Measurements from ENCODE around the genes PI4KA, SNAP29 and P2RX6.

DNA sequence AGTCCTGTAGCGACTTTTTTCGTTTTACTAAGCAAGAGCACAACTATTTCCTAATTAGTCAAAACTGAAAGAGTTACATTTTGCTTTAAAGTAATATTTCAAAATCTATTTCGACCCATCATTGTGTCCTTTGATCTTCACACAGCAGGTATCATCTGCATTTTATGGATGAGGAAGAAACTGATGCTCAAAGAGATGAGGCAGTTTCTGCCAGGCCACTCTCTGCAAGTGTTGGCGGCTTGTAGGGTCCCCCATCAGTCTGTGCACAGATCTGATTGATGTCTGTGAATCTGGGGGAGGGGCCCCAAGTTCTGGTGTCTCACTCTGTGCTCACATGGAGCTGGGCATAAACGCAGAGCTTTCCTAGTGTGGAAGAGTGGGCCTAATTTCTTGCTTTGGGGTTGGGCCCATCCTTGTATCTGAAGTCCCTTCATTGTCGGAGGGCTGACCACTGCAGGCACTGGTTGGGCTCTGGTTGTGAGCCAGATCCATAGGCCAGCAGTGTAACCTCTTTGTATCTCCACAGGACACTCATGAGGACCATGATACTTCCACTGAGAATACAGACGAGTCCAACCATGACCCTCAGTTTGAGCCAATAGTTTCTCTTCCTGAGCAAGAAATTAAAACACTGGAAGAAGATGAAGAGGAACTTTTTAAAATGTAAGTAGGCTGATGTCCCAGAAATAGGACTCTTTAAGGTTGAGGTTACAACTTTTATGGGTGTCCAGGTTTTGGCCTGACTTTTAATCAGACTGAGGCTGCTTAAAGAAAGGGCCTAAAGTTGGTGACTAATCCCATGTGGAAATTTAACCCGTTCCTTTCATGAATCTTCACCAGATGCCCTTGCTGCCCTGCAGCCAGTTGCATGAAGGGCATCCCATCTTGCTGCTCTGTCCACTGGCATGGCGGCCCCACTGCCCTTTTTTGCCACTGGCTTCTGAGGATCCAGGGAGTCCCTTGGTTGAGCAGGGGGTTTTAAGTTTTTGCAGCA is 1.8 kb upstream of the TRMT2A start:
- PRO-cap = bidirectional peak, plus-strand start at position 347 of the sequence, minus-strand start at position 263 of the sequence; bidirectional peak, plus-strand start at position 546 of the sequence, minus-strand start at position 421 of the sequence
- RAMPAGE, long total RNA = no peak

DNA sequence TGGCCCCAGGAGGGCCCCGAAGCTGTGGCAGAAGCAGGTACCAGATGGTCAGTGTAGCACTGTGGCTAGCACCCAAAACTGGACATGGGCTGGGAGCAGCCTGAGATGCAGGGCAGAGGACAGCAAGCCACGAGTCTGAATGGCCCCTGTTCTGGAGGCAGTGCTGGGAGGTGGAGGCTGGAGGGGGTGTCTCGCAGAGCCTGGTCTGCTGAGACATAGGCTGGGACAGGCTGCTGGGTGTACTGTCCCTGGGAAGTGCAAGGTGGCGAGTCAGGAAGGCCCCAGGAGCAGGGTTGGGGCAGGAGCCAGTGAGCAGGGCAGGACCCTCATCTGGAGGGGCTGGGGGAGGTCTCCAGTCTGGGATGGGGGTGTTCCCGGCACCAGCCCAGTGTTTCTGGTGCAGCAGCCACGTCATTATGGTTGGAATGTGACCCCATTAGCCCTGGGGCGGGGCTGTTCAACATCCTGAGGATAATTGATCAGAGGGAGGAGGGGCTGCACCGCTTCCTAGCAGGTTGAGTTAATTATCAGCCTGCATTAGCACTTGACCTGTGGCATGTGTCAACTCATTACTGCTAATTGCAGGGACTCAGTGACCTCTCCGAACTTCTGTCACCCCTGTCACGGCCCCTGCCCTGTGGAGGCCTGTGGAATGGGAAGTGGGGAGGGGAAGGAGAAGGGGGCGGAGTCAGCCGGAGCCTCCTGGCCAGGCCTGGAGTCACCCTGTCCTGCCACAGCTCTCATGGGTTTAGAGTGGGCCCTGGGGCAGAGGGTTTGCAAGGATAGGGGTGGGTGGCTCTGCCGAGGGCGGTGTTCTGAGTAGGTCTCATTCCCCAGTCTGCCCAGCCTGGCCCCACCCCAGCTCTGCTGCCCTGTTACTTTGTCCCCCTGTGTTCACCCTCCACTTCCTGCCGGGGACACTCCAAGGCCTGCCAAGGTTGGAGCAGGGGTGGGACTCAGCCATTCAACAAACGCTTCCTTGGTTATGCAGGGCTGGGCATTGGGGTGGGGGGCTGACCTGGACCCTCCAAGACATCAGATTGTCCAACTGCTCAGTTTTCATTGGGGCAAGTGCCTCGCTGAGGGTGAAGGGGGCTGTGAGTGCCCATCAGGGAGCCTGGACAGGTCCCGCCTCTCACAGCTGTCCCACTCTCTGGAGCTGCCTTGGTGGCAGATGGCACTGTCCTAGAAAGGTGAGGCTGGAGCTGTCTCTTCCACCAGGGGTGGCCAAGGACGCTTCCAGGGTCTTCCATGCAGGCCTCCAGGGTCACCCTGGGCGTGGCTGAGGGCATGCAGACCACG is 52.9 kb upstream of the CCDC188 start:
- PRO-cap = no peak
- RAMPAGE, long total RNA = no peak

- PRO-cap = no peak
- RAMPAGE, long total RNA = no peak
These were observed 26.5 kb downstream of the RTN4R start for GRCh38 chr22:20241603-20242128.

- PRO-cap = bidirectional peak, plus-strand start at chr22:20429464, minus-strand start at chr22:20429308
- RAMPAGE, long total RNA = no peak
These were observed 8.4 kb downstream of the SCARF2 start for GRCh38 chr22:20428917-20429976.

- PRO-cap = no peak
- RAMPAGE, long total RNA = no peak
These were observed 1.3 kb downstream of the MED15 start for GRCh38 chr22:20508582-20509228.

DNA sequence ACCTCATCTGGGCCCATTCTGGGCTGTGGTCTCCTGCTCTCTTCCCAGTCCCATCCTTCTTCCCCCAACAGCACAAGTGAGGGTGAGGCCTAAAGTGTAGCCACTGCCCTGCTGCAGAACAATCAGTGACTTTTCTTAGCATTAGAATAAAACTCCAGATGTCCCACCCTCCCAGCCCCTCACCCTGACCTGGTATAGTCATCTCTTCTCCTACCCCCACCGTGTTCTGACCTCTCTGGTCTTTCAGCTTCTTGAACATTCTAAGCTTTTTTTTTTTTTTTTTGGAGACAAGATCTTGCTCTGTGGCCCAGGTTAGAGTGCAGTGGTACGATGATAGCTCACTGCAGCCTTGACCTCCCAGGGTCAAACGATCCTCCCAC is 4.3 kb downstream of the MED15 start:
- PRO-cap = no peak
- RAMPAGE, long total RNA = no peak

DNA sequence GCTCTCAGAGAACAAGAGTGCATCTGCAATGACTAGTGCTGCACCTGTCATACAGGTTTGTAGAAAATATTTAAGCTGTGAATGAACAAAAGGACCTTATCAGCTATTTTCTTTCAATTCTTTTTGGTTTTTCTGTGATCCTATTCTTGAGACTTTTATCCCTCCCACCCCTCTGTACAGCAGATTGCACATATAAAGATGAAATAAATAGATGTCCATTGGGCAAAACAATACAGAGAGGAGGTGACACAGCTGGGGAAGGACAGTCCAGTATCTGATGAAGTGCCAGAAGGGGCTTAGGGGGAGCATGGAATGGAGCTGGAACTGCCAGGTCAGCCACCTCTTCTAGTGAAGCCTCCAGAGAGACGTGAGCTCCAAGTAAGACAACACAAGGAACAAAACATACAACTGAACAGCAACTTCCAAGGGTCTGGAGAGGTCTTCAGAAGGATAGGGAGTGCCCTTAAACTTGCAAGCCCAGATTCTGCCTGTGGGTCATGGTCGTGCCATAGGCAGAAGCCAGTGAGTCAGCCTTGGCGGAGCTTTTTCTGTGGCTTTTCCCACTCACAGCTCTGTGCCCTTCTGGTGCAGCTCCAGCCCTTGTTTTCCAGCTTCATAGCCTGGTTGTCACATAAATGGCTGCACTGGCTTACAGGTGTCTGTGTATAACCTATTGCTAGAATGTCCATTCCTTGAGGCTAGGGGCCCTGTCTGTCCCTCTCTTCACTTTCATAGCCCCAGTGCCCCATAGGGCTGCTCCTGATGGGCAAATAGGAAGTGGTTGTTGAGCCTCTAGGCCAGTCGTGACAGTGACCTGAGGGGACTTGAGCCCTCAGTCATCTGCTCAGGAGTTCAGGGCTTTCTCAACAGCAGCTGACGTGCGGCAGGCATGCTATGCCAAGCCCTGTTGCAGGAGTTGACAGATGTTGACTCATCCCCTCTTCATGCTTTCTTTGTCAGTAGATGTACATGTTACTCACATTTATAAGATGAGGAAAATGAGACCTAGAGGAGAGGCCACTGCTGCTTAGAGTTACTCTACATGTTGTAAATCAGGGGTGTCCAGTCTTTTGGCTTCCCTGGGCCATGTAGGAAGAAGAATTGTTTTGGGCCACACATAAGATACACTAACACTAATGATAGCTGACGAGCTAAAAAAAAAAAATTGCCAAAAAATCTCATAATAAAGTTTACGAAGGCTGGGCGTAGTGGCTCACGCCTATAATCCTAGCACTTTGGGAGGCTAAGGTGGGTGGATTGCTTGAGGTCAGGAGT is 7.3 kb downstream of the MED15 start:
- PRO-cap = no peak
- RAMPAGE, long total RNA = no peak

GRCh38 chr22:20563113-20563754 is 55.8 kb downstream of the MED15 start:
- PRO-cap = no peak
- RAMPAGE, long total RNA = no peak

GRCh38 chr22:20574984-20575614 is 67.7 kb downstream of the MED15 start:
- PRO-cap = no peak
- RAMPAGE, long total RNA = no peak

- PRO-cap = no peak
- RAMPAGE, long total RNA = no peak
These were observed 102.8 kb upstream of the SERPIND1 start for GRCh38 chr22:20671176-20671427.

DNA sequence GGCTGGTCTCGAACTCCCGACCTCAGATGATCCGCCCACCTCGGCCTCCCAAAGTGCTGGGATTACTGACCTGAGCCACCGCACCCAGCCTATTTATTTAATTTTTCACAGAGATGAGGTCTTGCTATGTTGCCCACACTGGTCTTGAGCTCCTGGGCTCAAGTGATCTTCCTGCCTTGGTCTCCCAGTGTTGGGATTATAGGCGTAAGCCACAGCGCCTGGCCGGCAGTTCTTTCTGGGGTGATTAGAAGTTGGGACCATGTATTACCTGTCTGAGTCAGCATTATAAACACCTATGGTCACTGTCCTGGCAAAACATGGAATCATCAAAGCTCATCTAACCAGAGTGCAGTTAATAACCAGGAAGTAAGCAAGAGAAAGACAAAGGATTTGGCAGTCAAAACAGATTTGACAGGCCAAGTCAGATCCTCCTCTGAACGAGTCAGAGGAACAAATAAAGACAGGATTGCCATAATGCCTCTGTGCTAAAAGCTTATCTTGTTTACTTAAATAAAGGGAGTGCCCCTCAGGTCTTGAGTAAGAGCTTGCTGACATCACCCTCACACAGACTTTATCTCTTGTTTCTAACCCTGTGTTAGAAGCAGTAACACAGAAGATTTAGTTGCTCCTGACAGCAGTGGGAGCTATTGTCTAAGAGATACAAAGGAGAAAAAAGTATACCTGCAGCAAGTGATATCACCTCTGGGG is 3.7 kb downstream of the SERPIND1 start:
- PRO-cap = no peak
- RAMPAGE, long total RNA = no peak

GRCh38 chr22:20798391-20799541 is 24.9 kb downstream of the SERPIND1 start:
- PRO-cap = no peak
- RAMPAGE, long total RNA = no peak

- PRO-cap = bidirectional peak, plus-strand start at chr22:20858092, minus-strand start at chr22:20858101
- RAMPAGE, long total RNA = no peak
These were observed 947 bp downstream of the PI4KA start for GRCh38 chr22:20857533-20858194.

GRCh38 chr22:20858195-20858939 is at the start of gene PI4KA:
Gene PI4KA, minus strand, starts transcription at chr22:20858811.
- PRO-cap = bidirectional peak, plus-strand start at chr22:20858490, minus-strand start at chr22:20858280; bidirectional peak, plus-strand start at chr22:20859079, minus-strand start at chr22:20858761
- RAMPAGE, long total RNA = no peak

DNA sequence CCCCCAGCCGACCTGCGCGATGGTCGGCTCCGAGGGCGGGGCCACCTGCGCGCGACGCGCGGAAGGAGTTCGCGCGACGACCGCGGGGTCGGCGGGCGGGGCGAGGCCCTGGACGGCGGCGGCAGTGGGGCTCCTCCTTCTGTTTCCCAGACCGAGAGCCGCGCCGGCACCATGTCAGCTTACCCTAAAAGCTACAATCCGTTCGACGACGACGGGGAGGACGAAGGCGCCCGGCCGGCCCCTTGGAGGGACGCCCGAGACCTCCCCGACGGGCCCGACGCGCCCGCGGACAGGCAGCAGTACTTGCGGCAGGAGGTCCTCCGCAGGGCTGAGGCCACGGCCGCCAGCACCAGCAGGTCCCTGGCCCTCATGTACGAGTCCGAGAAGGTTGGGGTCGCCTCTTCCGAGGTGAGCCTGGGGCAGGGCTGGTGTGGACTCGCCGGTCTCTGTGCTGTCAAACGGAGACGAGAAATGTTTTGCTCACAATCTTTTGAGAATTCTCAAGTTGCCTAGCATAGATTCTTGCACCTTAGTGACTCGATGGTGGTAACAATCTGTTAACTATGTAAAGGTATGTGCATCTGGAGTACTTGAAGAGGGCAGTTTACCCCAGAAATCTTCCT is at the start of gene SNAP29:
Gene SNAP29, plus strand, starts transcription at position 68 of the 623 bp plus-strand sequence.
- PRO-cap = bidirectional peak, plus-strand start at position 140 of the sequence, minus-strand start outside the sequence
- RAMPAGE, long total RNA = no peak

DNA sequence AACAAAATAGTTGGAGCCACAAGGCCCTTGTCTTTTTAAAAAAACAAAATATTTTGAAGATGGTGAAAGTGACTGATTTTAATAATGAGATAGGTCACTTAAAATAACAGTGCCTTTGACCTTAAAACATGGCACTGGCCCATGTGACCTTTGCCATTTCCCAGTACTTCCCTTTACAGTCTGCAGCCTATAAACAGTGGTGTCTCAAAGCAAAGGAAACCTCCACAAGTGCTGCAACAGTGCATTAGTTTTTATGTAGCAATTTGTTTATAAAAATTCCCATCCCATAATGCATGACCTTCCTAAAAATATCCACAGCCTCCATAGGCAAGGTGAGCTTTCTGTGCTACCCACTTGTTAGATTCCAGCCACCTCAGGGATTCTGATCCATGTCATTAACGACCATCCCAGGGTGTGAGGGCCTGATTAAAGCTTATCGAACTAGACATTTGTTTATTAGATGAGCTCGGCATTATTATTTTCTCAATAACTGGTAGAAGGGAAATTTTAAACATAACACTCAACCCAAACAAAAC is 28.1 kb upstream of the CRKL start:
- PRO-cap = no peak
- RAMPAGE, long total RNA = no peak

GRCh38 chr22:20918794-20919323 is 1.7 kb downstream of the CRKL start:
- PRO-cap = no peak
- RAMPAGE, long total RNA = no peak

DNA sequence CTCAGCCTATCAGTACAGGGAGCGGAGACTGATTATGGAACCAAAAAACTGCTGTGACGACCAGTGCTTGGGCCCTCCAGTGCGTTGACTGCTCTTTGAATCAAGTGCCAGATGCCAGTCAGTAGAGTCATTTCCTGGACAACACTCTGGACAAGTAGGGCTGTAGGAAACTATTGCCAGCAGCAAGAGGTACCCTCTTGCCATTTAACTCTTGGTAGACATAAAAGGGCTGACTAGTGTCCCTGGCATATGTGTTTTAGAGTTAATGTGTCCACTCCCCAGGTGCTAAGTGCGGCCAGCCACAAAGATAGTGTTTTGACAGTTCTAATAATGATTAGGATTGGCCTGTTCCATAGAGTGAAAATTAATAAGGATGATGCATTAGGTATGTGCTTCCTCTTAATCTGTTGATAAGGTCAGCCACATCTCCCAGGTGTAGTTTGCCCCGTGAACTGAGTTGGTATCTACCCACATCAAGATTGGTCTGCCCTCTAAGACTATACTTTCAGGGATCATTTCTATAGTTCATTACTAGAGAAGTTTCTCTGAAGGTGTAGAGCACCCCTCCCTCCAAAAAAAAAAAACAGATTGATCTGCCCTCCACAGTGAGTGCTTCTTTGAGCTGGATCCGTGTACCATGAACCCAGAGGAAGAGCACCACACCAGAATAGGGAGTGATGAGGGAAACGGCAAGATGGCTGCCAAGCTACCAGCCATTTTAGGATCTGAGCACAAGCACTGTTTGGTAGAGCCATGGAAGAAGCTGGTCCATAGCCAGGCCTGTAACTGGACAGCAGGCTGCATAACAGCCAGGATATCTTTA is 20.7 kb upstream of the AIFM3 start:
- PRO-cap = no peak
- RAMPAGE, long total RNA = no peak

DNA sequence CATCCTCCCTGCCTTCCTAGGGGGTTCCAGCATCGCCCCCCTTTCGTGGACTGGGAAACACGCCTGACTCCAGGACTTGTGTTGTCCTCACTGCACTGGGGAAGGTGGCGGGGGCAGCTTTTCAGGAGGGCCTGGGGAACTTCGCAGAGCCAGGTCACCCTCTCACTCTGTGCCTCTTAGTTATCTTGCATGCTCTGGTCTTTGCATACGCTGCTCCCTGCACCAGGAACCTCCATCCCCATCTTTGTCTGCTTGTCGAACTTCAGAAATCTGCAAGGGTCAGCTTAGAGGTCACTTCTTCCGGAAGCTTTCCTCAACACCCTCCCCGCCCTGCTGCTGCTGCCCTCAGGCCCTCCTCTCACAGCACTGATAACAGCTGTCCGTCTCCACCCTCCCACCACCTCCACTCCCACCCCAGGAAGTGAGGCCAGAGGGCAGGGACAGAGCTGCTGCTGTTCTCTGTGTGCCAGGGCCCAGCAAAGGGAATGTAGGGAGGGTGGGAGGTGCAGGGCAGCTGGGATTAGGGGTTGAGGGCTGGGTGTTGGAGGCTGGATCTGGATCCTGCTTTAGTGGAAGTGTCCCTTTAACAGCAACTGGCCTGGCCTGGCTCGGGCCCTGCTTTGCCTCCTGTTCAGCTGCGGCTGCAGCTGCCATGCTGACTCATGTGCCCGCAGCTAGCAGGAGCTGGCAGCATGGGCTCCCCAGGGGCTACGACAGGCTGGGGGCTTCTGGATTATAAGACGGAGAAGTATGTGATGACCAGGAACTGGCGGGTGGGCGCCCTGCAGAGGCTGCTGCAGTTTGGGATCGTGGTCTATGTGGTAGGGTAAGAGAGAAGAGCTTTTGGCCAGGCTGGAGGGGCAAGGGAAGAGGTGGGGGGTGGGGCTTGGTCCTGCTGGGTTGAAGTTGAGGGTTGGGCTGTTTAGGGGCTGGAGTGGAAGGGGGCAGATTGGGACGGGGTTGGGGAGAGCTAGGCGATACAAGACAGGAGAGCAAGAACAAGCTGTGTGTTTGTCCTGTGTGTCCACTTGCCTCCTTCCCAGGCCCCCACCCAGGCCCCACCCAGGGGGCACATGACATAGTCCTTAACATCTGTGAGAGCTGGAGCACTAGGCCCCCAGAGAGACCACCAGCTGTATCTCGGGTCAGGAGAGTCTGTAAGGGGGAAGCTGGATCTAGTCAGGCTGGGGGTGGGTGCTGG is at the start of gene P2RX6:
Gene P2RX6, plus strand, starts transcription at position 653 of the 1,201 bp plus-strand sequence.
- PRO-cap = no peak
- RAMPAGE, long total RNA = no peak

DNA sequence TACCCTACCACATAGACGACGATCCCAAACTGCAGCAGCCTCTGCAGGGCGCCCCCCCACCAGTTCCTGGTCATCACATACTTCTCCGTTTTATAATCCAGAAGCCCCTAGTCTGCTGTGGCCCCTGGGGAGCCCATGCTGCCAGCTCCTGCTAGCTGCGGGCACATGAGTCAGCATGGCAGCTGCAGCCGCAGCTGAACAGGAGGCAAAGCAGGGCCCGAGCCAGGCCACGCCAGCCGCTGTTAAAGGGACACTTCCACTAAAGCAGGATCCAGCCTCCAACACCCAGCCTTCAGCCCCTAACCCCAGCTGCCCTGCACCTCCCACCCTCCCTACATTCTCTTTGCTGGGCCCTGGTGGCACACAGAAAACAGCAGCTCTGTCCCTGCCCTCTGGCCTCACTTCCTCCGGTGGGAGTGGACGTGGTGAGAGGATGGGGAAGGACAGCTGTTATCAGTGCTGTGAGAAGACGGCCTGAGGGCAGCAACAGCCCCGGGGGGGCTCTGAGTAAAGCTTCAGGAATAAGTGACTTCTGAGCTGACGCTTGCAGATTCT is 788 bp upstream of the LRRC74B start:
- PRO-cap = no peak
- RAMPAGE, long total RNA = no peak

Measured in GM23338 (cell line).